Hepatocyte (in vitro differentiated cells and primary cell): Measurements from ENCODE around the genes CORO1C and ACACB.

DNA sequence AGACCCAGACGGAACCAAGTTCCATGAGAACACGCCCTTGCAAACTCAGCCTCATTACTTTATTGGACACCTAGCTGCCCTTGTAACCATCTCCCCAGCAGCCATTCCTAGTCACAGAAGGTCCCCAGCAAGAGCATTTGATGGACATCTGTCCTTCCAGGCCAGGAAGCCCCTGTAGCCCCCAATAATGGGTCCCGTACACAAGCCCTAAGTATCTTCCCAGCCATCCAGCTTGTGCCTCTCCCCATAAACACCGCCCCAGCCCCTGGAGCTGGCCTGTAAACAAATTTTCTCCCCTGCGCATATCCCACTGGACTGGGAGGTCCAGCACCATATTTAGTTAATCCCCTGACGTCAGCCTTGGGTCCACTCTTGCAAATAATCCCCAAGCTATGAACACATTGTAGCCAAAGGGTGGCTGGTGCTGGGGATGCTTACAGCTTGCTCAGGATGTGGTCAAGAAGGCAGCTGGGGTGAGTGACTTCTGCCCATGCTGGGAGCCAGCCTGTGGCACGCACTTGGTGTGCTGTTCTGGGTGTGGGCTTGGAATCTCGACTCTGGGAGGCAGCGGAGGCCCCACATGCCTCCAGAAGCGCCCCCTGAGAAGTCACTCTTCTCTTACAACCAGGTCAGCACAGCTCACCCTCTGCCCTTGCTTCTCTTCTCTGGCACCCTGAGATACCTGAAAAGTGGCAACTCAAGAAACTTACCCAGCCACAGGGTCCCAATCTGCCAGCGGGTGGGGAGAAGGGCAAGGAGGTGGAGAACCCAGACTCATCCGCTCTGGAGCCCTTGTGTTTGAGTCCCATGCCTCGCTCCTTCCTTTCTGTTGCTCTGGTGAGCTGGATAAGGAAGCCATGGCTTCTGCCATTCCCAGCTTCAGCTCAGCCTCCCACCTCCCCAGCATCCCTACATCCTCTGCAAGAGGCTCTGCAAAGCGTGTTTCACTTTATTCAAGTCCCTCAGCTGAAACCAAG lies 32.0 kb downstream of the CMKLR1 start:
- RAMPAGE, long total RNA: no peak
- RRBS: no CpG with 5 or more reads among the region's 14 CpGs

- RAMPAGE, long total RNA: no peak
- RRBS: no CpG with 5 or more reads among the region's 7 CpGs
Measured at GRCh38 chr12:108315908-108316473, 23.1 kb downstream of the CMKLR1 start.

GRCh38 chr12:108320557-108321250 lies 18.4 kb downstream of the CMKLR1 start:
- RAMPAGE, long total RNA: no peak
- RRBS: no CpG with 5 or more reads among the region's 4 CpGs

GRCh38 chr12:108518676-108519444 lies 3.8 kb downstream of the FICD start:
- RAMPAGE, long total RNA: no peak
- RRBS: no CpG with 5 or more reads among the region's 39 CpGs

DNA sequence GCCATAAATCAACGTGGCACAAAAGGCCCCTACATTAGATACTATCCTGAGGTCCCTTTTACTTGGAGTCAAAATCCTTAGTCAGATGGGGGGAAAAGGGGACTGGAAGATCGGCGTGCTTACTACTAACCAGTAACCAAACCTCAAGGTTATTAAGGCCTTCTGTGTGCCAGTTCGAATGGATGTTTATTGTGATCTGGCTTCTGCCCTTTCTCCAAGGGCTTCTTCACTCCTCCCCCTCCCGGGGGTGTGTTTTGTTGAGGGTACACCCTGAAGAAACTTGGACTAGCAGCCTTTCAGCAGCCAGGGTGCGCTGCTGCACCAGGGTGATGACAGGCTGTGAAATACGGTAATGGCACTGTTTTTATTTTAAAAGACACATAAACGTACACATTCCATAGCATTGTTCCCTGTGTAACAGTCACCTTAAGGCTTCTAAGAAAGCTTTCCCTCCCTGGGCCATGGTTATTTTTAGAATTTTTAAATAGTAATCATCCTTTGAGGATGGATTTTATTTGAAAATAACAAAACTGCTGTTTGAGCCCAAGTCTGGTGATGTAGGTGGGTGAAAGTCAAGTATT lies 1.1 kb downstream of the ISCU start:
- RAMPAGE, long total RNA: no peak
- RRBS: no CpG with 5 or more reads among the region's 8 CpGs

- RAMPAGE, long total RNA: no peak
- RRBS: no CpG with 5 or more reads among the region's 9 CpGs
Measured at GRCh38 chr12:108568779-108569220, 6.4 kb downstream of the ISCU start.

DNA sequence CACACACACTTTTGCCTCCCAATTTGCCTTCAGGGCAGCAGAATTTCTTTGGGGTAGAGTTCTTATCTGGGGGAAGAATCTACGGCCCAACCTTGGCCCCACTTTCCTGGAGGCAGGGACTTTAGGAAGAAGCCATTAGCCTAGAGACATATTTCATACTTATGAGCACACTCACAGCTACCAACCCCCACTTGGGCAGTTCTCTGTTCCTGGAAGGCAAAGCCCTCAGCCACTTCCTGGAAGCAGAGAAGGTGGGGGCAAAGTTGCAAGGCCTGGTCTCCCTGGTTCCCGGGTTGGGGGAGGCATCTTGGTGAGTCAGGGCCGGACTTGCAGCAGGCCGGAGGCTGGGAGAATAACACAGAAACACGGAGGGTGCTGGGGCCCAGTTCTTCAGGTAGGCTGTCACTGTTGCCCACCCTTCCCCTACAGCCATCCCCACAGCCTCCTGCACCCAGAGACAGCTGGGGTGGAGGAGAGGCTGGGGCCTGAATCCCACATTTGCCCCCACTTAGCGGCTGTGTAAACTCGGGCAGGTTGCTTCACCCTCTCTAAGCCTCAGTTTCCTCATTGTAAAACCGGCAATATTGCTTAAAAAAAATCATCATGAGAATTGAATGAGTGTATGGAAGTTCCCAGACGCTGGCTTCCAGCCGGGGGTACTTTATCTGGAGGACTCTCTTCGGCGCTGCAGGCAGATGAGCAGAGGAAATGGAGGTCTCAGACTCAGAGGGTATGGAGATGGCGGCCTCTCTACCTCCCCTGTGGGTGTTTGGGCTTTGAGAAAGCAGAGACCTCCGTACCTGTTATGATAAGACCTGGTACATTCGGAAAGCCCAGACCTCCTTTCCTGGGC lies 5.1 kb downstream of the SELPLG start:
- RAMPAGE, long total RNA: no peak
- RRBS: 57% methylated on average over 1 of the region's 15 CpGs

GRCh38 chr12:108645834-108646276 lies 12.2 kb upstream of the SELPLG start:
- RAMPAGE, long total RNA: no peak
- RRBS: no CpG with 5 or more reads among the region's 9 CpGs

DNA sequence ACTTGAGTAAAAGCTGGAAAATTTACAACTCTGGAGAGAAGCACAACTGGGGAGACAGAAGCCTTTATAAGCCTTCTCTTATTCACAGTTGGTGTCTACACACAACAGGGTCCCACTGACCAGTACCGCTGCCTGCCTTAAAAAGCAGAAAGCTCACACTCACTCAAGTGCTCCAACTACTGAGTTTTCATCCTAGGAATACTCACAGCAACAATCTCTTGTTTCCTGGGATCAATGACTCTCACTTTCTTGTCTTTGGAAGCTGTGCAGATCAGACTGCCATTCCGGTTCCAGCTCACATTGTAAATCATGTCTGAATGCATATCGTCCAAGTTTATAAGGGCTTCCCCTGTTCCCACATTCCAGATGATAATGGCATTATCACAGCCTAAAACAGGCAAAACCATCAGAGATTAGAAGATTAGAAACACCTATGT lies 24.9 kb upstream of the SELPLG start:
- RAMPAGE, long total RNA: no peak
- RRBS: no CpG with 5 or more reads among the region's 3 CpGs

GRCh38 chr12:108686416-108687169 lies 44.7 kb downstream of the CORO1C start:
- RAMPAGE, long total RNA: no peak
- RRBS: no CpG with 5 or more reads among the region's 7 CpGs

GRCh38 chr12:108729425-108729634 lies 2.0 kb downstream of the CORO1C start:
- RAMPAGE, long total RNA: no peak
- RRBS: no CpG with 5 or more reads among the region's 4 CpGs

- RAMPAGE, long total RNA: no peak
- RRBS: 2% methylated on average over 26 of the region's 98 CpGs
Measured at GRCh38 chr12:108731090-108732073, at the start of gene CORO1C. Gene CORO1C (minus strand): TSS chr12:108731518.

DNA sequence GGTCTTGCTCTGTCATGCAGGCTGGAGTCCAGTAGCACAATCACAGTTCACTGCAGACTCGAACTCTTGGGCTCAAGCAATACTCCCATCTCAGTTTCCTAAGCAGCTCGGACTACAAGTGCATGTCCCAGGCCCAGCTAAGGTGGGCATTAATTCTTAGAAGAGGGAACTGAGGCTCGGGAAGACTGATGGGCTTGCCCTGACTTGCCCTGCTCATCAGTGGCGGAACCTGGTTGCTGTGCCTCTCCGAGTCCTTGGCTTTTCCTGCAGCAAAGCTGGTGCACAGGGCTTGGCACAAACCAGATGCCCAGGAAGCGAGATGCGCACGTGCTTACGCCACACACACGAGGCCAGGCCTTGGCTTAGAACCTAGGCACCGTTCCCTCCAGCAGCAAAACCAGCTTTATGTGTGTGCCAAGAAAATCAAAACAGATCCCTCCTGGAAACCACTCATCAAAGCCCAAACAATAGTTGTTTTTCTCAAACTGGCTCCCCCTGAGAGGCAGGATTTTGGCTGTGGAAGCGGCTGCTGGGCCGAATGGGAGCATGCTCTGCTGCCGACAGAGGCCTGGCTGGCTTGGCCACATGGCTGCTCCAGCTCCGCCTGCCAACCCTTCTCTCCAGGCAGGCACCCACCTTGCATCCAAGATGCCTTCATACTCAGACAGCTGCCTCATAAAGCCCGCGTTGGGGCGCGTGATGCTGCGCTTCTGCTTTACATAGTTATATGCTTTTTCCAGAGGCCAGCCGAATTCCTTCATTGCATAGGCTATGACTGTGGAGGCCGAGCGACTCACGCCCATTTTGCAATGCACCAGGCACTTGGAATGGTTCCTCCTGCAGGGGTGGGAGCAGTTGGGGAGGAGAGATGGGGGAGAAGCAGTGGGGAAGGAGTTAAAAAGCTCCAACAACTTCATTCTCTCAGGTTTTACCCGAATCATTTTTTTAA lies 58.7 kb downstream of the SSH1 start:
- RAMPAGE, long total RNA: no peak
- RRBS: no CpG with 5 or more reads among the region's 25 CpGs

GRCh38 chr12:108821798-108822335 lies 35.5 kb downstream of the SSH1 start:
- RAMPAGE, long total RNA: no peak
- RRBS: no CpG with 5 or more reads among the region's 6 CpGs

DNA sequence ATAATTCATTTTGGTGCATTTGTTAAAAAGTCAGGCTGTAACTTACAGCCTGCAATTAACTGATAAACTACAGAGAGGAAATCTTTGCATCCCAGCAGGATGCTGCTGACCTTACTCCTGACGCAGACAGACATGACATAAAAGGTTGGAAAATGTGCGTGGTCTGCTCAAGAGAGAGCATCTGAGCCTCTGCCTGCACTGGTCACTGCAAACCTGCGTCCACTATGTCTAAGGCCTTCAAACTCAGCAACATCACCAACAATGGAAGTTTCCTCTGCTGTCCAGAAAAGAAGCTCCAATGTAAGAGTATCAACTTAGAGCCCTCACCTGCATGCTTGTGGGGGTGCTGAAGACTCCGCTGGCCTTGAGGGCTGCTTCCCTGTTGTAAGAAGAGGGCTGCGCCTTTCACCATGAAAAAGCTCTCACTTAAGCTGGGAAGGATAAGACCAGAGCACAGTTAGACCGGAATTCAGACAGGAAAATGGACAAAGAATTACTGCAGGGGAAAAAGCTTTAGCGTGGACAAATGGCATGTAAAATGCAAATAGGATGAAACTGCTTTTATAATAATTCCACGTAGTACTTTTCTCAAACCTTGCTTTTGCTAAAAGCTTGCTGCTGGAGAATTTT lies 34.3 kb downstream of the SSH1 start:
- RAMPAGE, long total RNA: no peak
- RRBS: no CpG with 5 or more reads among the region's 8 CpGs

GRCh38 chr12:108823862-108824253 lies 33.5 kb downstream of the SSH1 start:
- RAMPAGE, long total RNA: no peak
- RRBS: no CpG with 5 or more reads among the region's 4 CpGs

DNA sequence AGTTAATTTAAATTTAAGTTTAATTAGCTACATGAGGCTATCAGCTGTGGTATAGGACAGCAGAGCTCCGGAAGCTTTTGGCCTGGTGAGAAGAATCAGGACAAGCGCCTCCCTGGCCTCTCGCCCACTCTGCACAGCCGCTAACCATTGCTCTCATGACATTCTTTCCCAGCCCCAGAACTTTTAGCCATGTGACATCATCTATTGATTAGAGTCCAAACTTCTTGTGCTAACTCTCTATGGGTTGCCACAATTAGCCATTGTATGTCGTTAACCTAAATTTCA lies 23.6 kb downstream of the SSH1 start:
- RAMPAGE, long total RNA: no peak
- RRBS: no CpG with 5 or more reads among the region's 5 CpGs

GRCh38 chr12:108858372-108859082 lies 1.1 kb upstream of the SSH1 start:
- RAMPAGE, long total RNA: no peak
- RRBS: 13% methylated on average over 6 of the region's 16 CpGs

GRCh38 chr12:109091800-109092321 lies 1.4 kb downstream of the ALKBH2 start:
- RAMPAGE, long total RNA: no peak
- RRBS: no CpG with 5 or more reads among the region's 8 CpGs

- RAMPAGE, long total RNA: no peak
- RRBS: 68% methylated on average over 4 of the region's 18 CpGs
Measured at GRCh38 chr12:109116151-109116850, at the start of gene ACACB. Gene ACACB (plus strand): TSS chr12:109116587.